Mesangial cell (primary cell): ENCODE data around the genes GYPB and HHIP.

- RAMPAGE, long total RNA = no peak
Measured at GRCh38 chr4:144019176-144019705, at the start of gene GYPB. GYPB (minus strand) TSS chr4:144019380.

- RAMPAGE, long total RNA = no peak
Measured at GRCh38 chr4:144339479-144339849, 198.9 kb upstream of the GYPA start.

DNA sequence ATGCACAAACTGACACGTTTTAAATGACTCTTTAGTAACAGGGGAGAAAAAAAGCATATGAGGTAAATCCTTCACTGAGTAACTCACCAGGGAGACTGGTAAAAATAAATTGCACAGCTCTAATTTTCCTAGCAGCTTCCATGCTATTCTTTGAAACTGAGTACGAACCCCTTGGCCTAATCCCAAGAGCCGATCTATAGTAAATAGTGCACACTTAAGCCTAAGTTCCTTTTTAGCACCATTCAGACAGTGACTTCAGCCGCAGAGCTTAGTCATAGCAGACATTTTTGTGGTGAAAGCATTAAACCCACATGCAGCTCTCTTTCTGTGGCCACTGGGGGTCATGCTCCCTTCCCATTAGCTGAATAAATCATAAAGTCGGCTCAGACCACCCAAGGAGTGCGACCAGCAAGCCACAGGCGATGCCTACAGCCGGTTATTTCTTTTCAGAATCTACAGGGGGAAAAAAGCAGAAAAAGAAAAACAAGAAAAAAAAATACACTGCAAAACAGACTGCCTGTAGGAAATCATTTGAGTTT is 215.8 kb upstream of the GYPA start:
- RAMPAGE, long total RNA = no peak

DNA sequence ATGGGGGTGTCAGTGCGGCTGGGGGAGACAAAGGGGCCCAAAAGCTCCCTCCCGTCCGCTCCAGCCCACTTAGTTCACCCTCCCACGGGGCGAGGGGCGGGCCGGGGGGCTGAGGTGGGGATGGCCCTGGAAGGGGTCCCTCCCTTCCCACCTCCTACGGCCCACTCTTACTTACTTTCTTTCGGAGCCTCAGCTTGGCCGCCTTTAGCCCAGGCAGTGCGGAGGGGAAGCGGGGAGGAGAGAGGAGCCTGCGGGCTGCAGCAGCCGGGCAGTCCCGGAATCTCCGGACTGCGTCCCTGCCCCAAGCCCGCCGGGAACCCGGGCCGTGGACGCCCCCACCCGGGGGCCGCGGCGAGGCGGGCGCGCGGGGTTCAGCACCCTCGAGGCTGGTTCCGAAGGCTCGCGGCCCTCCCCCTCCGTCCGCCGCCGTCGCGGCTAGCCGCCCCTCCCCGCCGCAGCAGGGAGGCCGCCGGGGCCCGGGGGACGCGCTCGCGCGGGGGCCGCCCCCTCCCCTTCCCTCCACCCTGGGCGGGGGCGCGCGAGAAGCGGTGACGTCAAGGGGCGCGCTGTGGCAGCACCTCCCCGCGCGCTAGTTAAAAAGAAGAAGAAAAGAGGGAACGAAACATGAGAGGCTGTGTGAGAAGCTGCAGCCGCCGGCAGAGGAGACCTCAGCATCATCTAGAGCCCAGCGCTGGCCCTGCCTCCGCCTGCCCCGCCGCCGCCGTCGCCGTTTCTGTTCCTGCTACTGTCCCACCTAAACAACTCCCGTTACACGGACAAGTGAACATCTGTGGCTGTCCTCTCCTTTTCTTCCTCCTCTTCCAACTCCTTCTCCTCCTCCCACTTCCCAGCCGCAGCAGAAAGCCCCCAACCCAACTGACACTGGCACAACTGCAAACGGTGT is at the start of gene HHIP:
Gene HHIP, plus strand, starts transcription at position 625 of the 904 bp plus-strand sequence.
- RAMPAGE, long total RNA = start-site peak on the plus strand centred at position 629 of the sequence, 18 bp wide, 194 reads

- RAMPAGE, long total RNA = no peak
Measured at GRCh38 chr4:145057352-145058104, 40.5 kb downstream of the ANAPC10 start.

- RAMPAGE, long total RNA = no peak
Measured at GRCh38 chr4:145177791-145178229, 2.6 kb downstream of the OTUD4 start.

GRCh38 chr4:145180095-145180391 is 346 bp downstream of the OTUD4 start:
- RAMPAGE, long total RNA = no peak

DNA sequence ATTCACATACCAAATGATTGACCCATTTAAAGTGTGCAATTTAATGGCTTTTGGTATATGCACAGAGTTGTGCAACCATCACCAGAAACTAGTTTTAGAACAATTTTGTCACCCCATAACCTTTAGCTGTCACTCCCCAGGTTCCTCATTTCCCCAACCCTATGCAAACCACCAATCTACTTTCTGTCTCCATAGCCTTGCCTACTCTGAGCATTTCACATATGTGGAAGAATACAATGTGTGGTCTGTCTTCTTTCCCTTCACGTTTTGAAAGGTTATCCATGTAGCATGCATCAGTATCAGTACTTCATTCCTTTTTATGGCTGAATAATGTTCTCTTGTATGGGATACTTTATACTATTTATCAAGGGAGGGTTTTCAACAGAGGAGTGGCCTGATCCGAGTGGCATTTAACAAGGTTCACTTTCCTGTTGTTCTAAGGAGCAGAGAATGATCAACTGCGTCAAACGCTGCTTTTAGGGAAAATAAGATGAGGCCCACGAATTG is 1.3 kb upstream of the SMAD1 start:
- RAMPAGE, long total RNA = no peak

DNA sequence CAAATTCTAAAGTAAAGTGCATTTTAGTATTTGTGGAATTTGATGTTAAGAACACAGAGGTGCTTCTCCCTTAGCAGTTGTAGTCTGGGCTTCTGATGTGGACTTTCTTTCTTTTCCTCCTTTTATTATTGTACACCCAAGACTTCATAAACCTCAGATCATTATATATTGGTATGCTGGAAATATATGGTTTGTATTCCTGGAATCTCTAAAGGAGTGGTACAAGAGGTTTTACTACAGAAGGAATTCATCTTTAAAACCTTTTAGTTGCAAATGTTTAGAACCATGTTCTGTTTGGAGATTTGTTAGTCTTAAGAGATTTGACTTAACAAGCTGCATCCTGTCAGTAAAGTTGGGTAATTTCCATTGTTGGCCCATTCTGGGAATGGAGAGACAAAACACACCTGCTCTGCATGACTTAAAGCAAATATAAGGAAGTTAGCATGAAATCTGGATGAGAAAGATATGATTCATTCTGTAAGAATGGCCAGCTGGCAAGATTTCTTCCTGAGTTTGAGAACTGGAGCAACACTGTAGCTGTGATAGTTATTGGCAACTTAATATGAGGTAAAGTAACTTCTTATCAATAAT is 64.0 kb downstream of the SMAD1 start:
- RAMPAGE, long total RNA = no peak

GRCh38 chr4:145645924-145646334 is 26.7 kb downstream of the MMAA start:
- RAMPAGE, long total RNA = no peak

GRCh38 chr4:145734263-145735475 is 54.7 kb downstream of the C4orf51 start:
- RAMPAGE, long total RNA = no peak

DNA sequence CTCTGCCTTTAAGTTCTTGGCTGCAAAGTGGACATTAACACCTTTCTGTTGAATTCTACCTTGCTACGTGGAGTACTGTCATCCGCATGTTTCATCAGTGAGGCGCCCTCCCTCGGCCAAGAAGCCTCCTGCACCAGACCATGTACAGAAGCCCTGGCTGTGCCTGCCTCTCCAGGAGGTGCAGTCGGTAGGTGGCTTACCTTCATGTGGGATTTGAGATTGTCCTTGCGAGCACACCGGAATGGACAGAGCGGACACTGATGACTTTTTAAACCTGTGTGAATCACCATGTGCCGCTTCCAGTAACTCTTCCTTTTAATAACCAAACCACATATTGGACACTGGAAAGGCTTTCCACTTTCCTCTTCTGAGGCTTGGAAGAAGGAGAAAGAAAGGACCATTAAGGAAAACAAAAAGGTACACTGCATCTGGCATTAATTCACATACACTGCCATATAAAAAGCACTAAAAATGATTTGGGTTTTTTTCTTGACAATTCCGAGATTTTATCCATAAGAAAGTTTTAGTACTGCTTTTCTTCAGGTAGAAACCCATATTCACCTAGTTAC is 46.5 kb downstream of the ZNF827 start:
- RAMPAGE, long total RNA = no peak

DNA sequence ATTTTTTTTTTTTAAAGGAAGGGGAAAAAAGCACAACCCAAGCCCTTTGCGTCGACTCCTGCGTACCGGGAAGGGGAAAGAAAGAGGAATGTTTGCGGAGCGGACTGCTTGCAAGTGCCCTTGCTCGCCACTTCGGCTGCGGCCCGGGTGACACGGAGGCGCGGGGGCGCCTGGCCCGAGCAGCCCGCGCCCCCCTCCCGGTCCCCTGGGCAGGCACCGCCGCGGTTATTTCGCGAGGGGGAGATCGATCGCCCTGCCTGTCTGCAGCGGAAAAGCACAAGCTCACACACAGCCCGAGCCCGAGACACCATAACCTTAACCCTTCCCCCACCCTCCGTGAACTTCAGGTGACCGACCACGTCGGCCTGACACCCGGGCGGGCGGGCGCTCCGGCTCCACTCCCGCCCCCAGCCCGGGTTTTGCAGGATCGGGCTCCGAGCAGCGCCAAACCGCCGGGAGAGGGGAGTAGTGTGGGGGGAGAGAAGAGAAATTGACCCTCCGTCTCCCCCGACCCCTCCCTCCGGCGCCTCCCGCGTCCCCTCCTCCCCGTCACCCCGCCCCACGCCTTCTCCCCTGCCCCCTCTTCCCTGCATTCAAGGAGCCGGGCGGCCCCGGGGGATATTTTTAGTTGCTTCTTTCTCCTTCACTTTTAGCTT is 2.1 kb downstream of the ZNF827 start:
- RAMPAGE, long total RNA = no peak

- RAMPAGE, long total RNA = no peak
Measured at GRCh38 chr4:146033000-146033735, 94.5 kb upstream of the ZNF827 start.

GRCh38 chr4:146333155-146334096 is 119.1 kb downstream of the REELD1 start:
- RAMPAGE, long total RNA = no peak

DNA sequence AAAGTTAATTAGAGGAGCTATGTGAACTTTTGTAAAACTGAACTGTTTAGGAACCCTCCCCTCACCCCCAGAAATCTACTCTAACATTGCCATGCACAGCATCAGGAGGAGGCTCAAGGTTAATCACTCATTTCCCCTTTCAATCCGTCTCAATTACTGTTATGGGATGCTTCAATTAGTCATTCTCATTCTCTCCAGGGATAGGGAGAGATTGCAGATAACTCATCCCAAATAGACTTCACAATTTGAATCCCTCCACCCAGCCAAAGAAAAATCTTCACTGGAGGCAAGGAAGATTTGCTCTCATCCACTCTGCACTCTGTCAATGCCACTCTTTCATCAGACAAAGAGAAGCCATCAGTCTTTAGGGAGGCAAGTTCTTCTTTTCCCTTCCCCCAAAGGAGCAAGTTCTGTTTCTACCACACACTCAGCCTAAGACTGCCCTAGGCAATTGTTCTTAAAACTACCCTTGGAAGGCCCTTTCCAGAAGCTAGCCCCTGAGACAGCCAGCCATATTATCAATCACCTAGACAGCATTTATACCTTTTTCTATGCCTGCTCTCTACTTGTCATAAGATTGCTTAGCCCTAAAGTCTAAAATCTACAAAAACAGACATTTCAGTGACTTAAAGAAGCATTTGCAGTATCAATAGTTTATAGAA is 140.3 kb downstream of the SLC10A7 start:
- RAMPAGE, long total RNA = no peak

GRCh38 chr4:147057674-147057873 is 111.9 kb upstream of the TTC29 start:
- RAMPAGE, long total RNA = no peak

GRCh38 chr4:147158034-147158824 is 212.6 kb upstream of the TTC29 start:
- RAMPAGE, long total RNA = no peak

DNA sequence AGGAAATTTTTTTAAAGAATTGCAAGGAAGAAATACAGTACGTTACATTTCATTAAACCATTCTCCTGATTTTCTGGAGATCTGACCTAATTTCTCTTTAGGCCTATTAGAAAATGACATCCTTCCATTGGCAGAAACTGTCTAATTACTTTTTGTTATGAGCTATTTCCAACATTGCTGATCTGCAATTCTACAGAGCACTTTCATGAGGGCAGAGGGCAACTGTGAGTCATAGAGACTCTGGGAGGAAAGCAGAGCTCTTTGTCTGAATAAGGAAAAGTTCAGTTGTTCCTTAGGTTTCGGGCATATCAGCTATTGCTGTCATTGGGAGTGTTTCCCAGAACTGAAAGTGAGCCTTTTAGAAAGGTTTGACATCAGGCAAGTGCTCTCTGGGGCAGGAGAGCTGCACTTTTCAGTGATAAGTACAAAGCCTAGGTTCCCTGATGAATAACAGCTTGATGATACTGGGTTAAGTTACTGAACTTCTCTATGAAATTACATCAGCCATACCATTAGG is 119.2 kb upstream of the EDNRA start:
- RAMPAGE, long total RNA = no peak

- RAMPAGE, long total RNA = no peak
Measured at GRCh38 chr4:147756322-147757092, 24.6 kb downstream of the ARHGAP10 start.